Colon Carcinoma Metastatic in the Lung (tissue), 2 donors: ENCODE measurements around the genes ARHGEF17, COA4 and UCP3.

DNA sequence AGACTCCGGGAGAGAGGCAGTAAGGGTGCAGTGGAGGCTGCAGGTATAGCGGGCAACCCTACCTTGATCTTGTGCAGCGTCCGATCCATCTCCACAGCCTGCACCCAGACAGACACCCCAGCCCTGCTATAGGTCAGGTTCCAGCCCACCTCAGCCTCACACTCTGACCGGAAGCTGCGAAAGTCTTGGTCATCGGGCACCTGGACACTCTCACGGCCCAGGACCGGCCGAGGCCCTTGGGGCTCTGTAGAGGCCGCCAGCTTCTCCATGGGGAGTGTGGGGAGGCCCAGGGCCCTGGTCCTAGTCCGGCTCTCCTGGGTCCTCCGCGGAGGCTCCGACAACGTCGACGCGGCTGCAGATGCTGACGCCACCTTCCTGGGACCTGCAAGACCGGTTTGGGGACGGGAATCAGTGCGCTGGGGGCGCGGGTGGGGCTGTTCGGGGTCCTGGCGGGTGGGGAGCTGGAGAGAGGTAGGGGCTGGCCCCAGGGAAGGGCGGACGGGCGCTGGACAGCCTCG, 12.9 kb downstream of the STARD10 start:
- PRO-cap, 2 experiments: peak in 2 of 2 experiments; most common plus-strand start position 411 of the sequence (in 2); most common minus-strand start position 363 of the sequence (in 1)

- PRO-cap, 2 experiments: peak in 2 of 2 experiments; most common minus-strand start chr11:72782370 (in 2)
Observed at GRCh38 chr11:72782140-72782523, 11.7 kb downstream of the STARD10 start.

DNA sequence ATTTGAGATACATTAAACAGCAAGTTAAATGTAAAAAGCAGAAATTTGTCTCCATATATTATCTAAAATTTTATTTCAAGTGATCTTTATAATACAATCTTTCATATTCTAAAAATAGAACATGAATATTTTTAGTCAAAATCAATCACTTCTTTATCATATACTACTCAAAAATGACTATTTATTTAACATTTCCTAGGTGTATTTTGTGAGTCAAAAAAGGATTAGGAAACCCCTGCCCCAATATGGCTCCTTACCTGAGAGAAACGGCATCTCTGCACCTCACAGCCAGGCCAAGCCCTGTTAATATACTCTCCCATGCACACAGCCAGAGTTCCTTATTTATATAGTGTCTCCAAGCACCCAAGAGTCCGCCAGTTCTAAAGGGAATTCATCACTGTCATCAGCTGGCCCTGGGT, 1.8 kb upstream of the ATG16L2 start:
- PRO-cap, 2 experiments: no peak in any of the 2 experiments

GRCh38 chr11:72834252-72834627, 20.0 kb downstream of the ATG16L2 start:
- PRO-cap, 2 experiments: no peak in any of the 2 experiments

DNA sequence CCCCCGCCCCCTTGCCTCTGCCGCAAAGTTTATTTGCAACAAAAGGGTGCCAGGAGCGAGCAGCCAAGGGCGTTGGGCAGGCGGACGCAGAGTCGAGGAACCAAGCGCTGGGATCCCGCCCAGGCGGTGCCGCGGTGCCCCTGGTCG, at the start of gene ARHGEF17:
TSS of gene ARHGEF17 (plus strand) at position 41 of the 147 bp plus-strand sequence.
- PRO-cap, 2 experiments: peak in 2 of 2 experiments; most common plus-strand start position 41 of the sequence (in 2)

- PRO-cap, 2 experiments: peak in 2 of 2 experiments; most common plus-strand start chr11:73309470 (in 2); most common minus-strand start chr11:73309356 (in 2)
Observed at GRCh38 chr11:73309132-73309532, 1.1 kb downstream of the ARHGEF17 start.

DNA sequence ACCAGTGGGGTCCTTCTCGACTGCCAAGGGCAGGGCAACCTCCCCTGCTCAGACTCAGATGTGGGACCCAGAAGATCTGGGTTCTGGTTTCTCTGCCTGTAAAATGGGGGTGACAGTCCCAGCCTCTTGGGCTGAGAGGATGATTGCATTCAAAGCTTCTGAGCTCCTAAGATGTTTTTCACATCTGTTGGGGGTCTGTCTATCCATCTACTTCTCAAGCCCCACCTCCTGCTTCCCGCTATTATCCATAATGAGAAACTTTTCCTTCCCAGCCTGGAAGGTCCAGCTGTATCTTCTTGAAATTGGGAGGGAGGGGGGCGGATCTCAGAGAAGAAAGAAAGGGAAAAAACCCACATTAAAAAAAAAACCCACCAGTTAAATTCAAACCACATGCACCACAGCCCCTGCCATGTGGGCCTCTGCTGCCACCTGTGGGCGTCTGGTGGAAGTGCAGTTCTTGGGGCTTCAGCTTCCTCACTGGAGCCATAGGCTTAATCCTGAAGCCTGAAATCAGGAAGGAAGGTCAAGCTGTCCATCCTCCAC, 27.2 kb downstream of the ARHGEF17 start:
- PRO-cap, 2 experiments: no peak in any of the 2 experiments

- PRO-cap, 2 experiments: no peak in any of the 2 experiments
Observed at GRCh38 chr11:73342600-73343506, 33.3 kb upstream of the RELT start.

DNA sequence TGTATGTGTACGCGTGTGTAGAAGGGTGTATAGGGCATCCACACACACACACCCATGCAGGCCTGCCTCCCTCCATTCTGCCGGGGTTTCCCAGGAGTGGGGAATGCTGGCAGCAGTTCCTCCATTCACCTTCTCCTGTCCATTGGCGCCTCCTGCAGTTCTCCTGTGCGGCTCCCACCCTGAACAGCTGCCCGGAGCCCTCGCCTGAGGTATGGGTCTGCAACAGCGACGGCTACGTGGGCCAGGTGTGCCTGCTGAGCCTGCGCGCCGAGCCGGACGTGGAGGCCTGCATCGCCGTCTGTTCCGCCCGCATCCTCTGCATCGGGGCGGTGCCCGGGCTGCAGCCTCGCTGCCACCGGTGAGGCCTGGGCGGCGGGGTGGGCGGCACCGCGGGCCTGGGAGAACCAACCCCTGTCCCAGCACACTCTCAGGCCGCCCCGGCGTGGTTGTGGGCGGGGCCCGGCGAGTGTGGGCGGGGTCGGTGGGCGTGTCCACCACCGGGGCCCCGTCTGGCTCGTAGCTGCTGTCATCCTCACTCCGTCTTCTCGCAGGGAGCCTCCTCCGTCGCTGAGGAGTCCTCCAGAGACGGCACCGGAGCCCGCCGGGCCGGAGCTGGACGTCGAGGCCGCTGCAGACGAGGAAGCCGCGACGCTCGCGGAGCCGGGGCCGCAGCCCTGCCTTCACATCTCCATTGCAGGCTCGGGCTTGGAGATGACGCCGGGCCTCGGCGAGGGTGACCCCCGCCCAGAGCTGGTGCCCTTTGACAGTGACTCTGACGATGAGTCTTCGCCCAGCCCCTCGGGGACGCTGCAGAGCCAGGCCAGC, 14.1 kb upstream of the RELT start:
- PRO-cap, 2 experiments: peak in 2 of 2 experiments; most common minus-strand start position 318 of the sequence (in 2)

DNA sequence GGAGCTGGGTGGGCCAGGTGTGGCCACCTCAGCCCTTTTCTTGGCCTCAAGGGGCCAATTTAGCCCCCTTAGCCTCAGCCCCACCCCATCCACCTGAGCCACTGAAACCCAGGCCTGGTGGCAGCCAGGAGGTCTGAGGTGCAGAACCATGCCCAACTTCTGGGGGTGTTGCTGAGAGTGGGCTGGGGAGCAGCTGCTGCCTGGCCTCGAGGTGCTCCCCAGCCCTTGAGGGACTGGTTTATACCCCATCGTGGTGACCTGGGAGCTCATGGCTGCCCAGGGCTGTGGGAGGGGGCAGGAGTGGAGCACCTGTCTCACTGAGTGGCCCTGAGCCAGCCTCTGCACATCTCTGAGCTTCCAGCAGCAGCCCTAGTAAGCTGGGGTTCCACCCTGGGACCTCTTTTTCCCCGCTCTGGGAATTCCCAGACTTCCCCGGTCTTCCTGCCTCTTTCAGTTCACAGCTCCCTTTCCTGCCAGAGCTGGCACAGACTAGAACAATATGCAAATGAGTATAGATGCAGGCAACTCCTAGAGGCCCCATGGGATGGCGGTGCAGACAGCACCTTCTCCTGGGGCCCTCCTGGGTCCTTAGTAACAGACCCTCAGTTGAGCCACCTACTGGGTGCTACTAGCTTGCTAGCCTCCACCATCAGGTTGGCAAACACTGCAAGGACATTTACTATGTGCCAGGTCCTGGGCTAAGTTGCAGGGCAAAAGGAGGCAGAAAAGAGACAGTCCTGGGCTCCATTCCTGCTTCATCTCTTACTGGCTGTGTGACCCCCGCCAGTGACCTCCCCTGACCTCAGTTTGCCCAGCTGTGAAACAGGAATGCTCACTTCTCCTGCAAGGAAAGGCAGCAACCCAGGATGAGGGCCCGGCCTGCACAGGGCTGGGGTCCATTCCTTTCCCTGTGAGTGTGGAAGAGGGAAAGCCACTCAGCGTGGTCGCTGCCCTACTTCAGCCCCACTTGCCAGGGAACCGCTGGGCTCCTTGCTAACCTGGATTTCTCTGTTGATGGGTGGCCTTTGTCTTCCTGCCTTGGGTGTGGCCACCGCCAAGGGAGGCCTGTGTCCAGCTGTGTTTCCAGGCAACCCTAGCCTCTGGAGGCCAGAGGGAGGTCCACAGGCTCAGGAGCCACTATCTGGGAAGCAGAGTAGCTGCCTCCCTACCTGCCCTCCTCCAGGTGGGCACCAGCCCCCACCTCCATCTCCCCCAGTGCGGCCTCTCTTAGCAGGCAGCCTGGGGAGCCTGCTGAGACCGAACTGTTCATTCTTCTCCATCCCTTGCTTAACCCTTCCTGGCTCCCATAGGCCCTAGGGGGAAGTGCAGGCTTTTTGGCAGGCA, 7.2 kb downstream of the RELT start:
- PRO-cap, 2 experiments: peak in 1 of 2 experiments; most common plus-strand start position 532 of the sequence (in 1); most common minus-strand start position 457 of the sequence (in 1)

GRCh38 chr11:73461829-73462046, 85.5 kb downstream of the RELT start:
- PRO-cap, 2 experiments: no peak in any of the 2 experiments

GRCh38 chr11:73538227-73539170, 59.4 kb downstream of the FAM168A start:
- PRO-cap, 2 experiments: no peak in any of the 2 experiments

DNA sequence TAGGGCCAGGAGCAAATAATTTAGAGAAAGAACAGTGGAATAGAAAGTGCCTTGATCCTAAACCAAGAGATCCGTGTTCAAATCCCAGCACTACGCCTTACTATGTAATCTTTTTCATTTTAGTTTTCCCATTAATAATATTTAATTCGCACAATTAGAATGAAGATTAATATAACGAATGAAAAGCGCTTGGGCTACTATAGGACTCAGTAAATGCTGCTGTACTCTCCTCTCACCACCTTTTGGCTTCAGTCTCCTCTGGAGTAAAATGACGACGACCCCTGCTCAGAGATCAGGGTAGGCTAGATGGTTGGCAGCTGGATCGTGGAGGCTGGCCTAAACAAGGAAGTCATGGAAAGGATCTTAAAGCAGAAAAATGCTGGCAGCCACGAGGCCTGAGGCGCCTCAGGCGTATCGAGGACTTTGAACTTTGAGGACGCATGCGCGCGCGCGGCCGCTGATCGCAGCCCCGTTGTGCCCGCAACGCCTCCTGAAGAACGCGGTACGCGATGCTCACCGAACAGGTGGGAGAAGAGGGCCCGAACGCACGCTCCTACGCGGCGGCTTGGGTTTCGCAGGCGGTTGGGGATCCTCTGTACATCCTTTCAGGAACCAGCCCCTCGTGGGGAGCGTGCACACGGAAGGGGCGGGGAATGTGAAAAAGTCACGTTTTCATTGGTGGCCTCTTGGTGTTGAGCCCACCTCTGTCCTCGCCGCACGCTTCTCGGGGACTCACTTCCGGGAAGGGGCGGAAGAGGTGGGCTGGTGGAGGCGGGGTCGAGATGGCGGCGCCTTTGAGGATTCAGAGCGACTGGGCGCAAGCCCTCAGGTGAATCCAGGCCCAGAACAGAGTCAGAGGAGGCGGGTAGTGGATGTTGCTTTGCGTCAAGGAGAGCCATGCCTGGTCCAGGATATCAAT, at the start of gene COA4:
TSS of gene COA4 (minus strand) at position 607 of the 919 bp plus-strand sequence.
- PRO-cap, 2 experiments: peak in 2 of 2 experiments; most common plus-strand start position 519 of the sequence (in 1); most common minus-strand start position 606 of the sequence (in 2)

- PRO-cap, 2 experiments: no peak in any of the 2 experiments
Observed at GRCh38 chr11:73976065-73976494, 6.6 kb downstream of the UCP2 start.

- PRO-cap, 2 experiments: no peak in any of the 2 experiments
Observed at GRCh38 chr11:73976508-73977138, 6.0 kb downstream of the UCP2 start.

DNA sequence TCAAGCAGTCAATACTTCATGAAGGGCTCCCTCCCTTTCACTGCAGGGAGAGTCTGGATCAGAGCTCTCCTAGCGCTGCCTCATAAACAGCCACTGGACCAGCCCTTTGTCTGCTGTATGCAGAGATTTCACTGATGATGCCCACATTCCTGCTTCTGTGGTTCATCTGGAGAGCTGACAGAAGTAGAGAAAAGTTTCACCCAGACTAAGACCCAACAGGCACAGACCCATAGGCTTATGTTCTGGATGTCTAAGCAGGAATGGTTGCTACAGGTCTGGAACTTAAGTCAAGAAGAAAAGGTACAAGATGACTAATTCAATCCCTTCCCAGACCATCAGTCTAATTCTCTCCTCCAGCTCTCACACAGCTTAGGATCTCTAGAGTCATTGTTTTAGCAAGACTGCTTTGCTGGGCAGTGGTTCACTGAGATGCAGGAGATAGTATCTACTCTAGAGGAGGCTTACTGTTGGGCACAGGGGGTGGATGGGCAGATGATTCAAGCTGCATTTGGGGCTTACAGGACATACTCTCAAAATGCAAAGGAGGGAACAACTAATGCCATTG, 3.9 kb downstream of the UCP2 start:
- PRO-cap, 2 experiments: no peak in any of the 2 experiments

DNA sequence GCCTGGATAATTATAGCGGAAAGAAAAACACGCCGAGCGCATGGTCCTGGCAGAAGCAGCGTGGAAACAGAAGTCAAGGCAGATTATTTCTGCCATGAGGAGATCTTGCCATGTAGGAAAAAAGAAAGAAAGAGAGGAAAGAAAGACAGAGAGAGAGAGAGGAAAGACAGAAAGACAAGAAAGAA, 1.2 kb upstream of the UCP2 start:
- PRO-cap, 2 experiments: no peak in any of the 2 experiments

DNA sequence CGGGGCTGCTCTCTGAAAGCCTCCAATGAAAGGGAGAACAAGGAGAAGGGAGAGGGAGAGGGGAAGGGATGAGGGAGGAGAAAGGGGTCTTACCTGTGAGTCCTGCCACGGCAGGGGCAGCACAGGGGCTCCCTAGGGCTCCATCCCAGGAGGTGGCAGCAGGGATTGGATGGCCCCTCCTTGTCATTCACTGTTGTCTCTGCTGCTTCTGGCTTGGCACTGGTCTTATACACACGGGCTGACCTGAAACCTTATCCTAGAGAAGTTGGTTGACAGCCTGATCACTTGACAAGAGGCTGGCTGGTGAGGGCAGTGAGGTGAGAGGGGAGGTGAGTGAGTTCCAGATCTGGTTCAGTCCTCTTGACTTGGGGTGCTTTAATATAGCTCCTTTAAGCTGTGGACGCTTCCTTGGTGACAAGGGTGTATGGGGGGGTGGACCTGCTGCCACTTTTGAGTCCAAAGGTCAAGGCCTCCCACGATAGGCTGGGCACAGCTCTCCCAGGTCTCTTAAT, at the start of gene UCP3:
TSS of gene UCP3 (minus strand) at position 201 of the 512 bp plus-strand sequence.
- PRO-cap, 2 experiments: no peak in any of the 2 experiments

DNA sequence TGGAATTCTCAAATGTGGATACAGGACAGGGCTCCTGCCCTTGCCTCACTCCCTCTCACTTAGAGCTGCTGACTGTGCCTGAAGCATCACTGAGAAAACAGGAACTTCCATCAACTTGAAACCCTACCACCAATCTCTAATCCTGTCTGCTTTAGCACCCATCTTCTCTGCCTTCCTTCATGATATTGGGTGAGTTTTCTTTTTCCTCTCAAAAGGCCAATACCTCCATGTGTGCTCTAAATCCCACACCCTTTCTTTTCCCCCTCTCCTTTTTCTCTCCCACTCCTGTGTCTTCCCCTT, 14.5 kb upstream of the UCP3 start:
- PRO-cap, 2 experiments: no peak in any of the 2 experiments

DNA sequence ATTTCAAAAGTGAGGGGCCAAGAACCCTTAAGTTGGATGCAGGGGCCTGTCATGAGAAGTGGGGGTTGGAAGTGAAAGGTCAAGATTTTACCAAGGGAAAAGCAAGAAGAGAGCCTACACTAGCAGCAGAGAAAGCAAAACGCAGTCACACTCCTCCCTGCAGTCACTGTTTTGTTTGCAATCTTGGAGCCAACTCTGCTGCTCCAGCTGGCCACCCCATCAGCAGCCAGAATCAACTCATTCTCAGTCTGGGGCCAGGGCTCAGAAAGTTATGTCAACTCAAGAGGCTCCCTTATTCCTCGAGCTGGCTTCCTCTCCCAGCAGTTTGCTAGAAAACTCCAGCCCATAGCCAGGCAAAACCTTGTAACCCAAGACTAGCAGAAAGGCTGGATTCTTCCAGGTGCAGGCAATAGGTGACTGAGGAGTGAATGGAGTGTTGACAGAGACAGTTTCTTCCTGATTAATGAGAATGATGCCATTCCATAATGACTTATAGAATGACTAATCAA, 53.5 kb downstream of the P4HA3 start:
- PRO-cap, 2 experiments: no peak in any of the 2 experiments